A172 (cell line): ENCODE measurements around a stretch of chr2.

GRCh38 chr2:191376905-191377843 lies 132.0 kb downstream of the MYO1B start:
- RAMPAGE, long total RNA = no peak

- RAMPAGE, long total RNA = no peak
Measured at GRCh38 chr2:191571424-191571926, 106.5 kb upstream of the NABP1 start.

DNA sequence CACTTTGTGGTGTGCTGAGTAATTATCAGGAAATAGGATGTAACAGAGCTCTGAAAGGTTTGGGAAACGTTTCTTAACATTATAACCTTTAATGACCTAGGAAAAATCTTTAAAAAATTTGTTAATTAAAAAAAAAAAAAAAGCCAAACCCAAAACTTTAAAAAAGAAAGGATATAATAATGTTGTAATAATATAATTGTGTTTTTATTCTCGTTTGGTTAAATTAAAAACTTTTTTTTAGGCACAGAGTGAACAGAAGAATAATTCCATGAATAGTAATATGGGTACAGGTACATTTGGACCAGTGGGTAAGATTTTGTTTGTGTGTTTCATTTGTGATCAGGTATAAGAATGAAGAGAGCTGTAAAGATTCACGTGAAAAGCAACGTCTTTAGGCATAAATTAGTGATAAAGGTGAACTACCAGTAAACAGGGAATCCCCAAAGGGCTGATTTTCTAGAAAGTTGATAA lies 6.1 kb downstream of the NABP1 start:
- RAMPAGE, long total RNA = no peak

DNA sequence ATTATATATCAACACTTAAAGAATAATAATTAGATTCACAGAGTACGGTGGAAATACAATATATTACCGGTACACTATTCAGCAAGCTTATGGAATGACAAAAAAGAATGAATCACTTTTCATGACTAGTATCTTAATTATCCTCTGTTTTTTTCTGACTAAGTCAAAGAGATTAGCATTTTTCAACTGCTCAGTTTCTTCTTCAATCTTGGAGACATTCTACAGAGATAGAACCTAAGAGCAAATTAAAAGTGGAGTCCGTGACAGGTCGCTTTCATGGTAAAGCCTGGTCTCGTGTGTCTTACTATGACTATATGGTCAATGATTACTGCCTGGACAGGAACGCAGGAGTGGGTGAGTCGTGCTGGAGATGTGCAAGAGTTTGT lies 11.4 kb downstream of the CAVIN2 start:
- RAMPAGE, long total RNA = no peak

GRCh38 chr2:191843317-191843605 lies 3.6 kb downstream of the CAVIN2 start:
- RAMPAGE, long total RNA = no peak

DNA sequence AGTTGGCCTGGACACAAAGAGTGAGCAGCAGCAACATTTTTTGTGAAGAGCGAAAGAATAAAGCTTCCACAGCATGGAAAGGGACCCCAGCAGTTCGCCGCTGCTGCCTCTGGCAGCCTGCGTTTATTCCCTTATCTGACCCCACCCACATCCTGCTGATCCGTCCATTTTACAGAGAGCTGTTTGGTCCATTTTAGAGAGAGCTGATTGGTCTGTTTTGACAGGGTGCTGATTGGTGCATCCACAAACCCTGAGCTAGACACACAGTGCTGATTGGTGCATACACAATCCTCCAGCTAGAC lies 1567.1 kb upstream of the SLC39A10 start:
- RAMPAGE, long total RNA = no peak

DNA sequence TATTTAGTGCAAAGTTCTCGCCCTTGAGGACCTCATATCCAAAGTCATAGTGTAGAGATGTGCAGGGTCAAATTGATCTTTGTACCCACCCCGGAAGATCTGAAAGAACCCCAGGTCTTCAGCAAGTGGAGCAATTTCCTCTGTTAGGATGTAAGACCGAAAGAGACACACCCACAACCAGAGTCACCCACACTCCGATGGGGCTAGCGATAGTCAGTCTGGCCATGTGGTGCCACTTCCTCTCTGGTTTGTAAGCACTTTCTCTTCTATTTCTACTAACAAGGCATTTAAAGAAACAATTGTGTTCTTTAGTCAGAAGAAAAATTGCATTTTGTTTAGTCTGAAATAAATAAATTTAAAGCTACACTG lies 120.8 kb upstream of the SLC39A10 start:
- RAMPAGE, long total RNA = no peak

DNA sequence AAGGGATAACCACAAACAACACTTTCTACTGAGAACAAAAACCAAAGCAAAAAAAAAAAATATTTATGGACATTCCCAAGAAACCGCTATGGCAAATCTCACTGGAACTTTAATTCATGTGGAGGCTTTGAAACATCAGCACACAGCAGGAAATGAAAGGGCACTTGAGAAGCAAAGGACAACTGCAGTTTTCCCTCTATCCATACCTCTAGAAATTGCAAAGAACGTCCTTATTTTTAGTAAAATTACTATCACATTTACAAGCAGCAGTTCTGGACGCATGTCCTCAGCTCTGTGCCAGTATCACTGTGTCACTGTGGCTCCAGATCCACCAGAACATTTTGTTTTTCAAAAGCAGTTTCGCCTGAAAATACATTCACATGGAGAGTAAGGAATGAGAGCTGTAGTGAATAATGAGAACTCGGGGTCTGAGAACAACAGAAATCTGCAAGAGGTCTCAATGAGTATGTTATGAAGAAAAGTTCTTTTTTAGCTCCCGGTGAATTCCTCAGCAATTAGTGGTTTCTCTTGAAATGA lies 44.8 kb upstream of the DNAH7 start:
- RAMPAGE, long total RNA = no peak

DNA sequence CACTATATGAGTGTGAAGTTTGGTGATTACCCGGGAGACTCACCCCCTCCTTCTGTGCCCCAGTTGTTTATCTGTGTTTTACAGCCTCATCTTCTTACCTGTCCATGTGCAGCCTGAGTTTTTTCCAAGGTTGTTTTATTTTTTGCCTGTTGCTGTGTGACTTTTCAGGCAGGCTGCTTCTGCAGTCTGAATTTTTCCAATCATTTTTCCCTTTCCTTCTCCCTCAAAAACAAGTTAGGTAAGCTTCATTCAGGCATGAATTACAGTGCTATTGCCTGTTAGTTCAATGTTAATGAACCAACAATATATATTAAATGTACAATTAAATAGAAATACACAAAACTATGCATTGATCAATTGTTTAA lies 38.5 kb downstream of the STK17B start:
- RAMPAGE, long total RNA = no peak

DNA sequence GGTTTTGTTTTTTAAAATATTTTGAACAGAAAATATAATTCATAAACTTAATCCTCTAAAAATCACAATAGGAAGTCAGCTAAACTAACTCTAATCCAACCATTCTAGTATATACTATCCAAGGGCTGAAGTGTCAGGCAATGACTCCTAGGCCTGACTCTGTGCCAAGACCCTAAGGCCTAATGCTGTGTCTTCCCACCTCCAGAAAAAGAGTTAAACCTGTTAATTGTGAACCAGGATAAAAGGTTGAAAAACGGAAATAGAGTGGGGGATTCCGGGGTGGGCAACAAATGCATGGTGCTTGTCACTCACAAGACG lies 3.3 kb downstream of the STK17B start:
- RAMPAGE, long total RNA = no peak

GRCh38 chr2:196182374-196183060 lies 11.1 kb upstream of the STK17B start:
- RAMPAGE, long total RNA = no peak

DNA sequence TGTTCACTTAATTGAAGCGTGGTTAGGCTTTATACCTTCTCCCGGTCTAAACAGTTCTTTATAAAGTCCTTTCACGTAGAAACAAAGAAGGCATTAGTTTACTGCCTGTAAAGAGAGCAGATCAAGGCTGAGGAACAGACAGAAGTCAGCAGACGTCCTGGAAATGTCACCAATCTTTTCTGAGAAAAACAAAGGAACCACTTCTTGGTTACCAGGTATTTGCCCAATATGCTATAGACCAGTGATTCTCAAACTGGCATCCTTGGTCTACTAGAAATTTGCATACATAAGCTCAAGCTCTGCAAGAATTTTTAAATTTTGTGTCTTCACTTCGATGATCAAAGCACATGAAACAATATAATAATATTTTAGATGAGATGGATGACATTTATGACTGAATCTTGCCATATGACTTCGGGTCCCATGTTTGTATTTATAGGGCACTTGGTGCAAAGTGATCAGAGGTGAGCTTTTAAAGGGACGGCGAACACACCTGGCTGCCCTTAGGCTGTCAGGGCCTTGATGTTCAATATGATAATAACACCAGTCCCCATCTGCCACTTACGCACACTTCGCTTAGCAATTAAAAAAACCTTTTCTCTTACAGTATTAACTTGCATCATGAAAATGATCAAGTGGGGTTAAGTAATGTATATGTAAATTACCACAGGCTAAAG lies 89.3 kb upstream of the STK17B start:
- RAMPAGE, long total RNA = no peak

GRCh38 chr2:196415421-196415835 lies 177.9 kb downstream of the HECW2 start:
- RAMPAGE, long total RNA = no peak

- RAMPAGE, long total RNA = no peak
Measured at GRCh38 chr2:196988836-196989534, 62.5 kb upstream of the PGAP1 start.

GRCh38 chr2:197097374-197098576 lies 171.3 kb upstream of the PGAP1 start:
- RAMPAGE, long total RNA = no peak

DNA sequence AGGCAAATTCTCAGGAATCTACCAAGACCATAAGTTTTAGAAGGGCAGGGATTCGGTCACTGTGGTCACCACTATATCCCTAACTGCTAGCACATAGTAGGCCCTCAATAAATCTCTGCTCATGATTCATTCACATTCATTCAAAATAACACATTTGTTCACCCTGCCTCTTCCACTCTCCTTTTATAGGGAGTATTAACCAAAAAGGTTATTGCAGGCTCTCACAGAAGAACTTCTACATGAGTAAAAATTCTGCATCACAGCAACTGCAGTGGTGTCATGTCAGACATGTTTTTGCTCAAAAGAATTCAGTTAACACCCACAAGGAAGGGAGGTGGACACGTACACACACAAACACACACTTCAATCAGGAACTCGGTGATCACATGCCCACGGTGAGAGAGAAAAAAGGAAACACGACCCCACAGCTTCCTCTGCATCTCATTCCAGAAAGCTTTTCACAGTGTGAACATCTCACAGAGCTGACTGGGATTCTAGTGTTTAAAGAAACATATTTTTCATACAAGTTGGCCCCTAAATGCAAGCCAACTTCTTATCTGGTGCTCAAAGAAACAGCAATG lies 98.0 kb downstream of the ANKRD44 start:
- RAMPAGE, long total RNA = no peak

- RAMPAGE, long total RNA = no peak
Measured at GRCh38 chr2:197216384-197217054, 94.1 kb downstream of the ANKRD44 start.

- RAMPAGE, long total RNA = no peak
Measured at GRCh38 chr2:197287122-197287574, 23.4 kb downstream of the ANKRD44 start.

DNA sequence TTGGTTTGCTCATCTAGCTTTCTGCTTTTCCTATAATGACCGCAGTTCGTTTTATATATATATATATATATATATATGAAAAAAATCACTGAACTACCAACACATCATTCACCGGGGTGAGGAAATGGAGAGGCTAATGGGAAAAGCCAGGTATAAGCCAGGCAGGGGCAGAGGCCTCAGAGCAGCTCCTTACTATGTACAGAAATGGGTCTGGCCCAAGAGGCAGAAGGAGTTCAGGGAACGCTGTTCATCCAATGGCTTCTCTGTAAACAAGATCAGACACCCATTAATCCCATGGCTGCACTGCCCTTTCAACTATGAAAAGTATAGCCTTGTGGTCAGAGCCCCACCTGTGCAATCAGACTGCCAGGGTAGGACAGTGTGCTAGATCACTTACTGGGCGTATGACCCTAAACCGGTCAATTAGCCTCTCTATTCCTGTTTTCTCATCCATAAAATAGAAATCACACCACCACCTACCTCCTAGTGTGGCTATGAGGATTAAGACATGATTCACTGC lies 4.6 kb downstream of the ANKRD44 start:
- RAMPAGE, long total RNA = no peak

DNA sequence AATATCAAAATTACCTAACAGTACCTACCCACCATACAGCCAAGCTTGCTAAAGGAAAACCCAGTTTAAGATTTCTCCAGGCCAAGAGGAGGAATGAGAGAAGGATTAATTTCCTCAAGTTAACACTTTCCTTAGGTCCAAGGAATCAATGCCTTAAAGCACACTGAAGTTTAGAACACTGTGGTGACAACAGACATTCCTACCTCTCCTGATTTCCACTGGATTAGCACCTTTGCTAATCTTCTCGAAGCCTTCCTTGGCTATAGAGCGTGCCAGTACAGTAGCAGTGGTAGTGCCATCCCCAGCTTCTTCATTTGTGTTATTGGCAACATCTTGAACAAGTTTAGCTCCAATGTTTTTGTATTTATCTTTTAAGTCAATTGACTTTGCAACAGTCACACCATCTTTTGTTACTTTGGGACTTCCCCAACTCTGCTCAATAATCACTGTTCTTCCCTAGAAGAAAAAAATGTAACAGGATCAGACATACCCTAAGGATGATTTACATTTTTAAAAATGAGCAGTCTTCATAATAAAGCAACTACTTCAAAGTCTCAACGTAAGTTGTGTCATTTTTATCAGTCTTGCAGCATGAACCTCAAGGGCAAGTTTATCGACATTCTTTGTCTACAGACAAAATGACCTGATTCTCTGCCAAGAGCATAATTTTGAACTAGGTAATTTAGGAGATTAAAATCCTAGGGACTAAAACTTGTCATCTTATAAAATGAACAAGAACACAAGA lies 2.5 kb downstream of the HSPD1 start:
- RAMPAGE, long total RNA = no peak